Bile duct (tissue), 1 donor: ENCODE data around the genes IL19 and FCMR.

DNA sequence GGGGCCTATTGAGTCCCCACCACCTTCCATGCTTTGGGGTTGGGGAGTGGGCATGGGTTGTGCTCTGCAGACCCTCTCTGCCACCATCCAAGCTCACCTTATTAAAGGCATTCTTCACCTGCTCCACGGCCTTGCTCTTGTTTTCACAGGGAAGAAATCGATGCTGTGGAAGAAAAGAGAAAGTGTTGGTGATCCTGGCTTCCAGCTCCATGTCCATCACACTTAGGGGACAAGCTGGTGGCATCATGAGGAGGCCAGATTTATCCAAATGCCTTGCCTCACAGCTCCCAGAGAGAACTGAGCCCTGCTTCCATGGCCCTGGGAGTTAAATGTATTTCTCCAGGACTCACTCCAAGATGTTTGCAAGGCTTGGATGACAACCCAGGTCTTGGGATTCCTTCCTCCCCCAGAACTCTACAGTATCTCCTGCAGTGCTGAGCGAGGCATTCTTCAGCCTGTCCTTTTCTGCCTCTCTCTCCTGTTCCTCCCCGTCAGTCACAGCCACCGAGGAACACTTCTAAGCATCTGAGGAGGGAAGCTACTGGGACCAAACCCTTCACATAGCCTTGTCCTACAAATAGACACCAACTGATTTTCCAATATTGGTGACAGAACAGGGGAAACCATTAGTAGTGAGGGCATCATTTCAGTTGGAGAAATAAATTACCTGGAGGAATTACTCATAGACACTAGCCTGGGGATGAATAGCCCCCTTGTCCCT is 681 bp upstream of the IL19 start:
- PRO-cap: no peak

DNA sequence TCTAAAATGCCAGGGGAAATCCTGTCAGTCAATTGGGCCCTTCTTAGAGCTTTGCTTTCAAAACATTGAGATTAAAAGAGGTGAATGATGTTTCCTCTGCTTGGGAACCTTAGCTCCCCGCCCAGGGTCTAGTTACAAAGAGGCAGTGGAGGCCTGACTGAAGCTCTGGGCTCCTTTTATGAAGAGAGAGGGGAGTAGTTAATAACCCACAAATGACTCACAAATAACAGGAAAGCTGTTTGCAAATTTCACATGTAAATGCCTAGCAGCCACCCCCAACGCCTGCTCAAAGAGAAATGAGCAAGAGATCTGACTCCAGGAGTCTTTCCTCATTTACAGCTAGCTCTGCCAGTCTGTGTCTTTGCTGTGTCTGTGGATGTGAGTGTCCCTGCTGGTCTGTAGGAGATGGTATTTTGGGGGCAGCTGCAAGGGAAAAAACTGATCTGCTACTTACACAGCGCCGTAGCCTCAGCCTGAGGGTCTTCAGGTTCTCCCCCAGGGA is at the start of gene IL19:
Gene IL19, plus strand, starts transcription at position 321 of the 502 bp plus-strand sequence.
- PRO-cap: no peak

DNA sequence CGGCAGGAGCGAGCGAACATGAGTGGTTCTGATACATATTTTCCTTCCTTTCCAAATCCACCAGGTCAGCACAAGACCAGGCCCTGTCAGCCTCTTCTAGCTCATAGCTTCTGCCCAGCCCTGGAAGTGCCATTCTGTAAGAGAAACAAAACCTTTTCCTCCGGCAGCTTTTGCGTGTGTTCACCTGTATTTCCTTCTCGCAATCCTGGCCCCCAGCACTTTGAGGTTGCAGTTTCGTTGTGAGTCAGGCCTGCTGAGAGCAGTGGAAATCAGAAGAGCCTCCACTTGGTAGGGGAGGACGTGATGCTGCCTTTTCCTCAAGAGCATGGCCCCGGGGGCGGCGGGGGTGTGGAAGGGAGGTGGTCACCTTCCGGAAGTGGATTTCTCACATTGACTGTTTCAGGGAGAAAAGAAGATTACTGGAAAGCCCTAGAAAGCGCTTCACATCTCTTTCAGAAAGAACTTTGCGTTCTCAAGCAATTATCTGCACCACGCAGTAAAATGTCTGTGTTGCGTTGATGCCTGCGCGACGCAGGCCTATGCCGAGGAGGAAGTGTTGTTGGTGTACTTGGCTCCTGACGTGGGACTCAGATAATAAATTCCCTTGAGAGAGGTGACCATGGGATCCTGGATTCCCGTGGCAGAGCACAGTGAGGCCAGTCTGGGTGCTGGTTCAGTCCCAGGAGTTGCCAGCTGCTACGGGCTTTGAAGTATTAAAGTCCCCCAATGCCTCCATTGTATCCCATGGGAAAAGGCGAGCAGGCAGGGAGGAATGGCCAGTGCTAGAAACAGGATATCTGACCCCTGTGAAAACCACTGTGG is 12.2 kb upstream of the IL10 start:
- PRO-cap: no peak

DNA sequence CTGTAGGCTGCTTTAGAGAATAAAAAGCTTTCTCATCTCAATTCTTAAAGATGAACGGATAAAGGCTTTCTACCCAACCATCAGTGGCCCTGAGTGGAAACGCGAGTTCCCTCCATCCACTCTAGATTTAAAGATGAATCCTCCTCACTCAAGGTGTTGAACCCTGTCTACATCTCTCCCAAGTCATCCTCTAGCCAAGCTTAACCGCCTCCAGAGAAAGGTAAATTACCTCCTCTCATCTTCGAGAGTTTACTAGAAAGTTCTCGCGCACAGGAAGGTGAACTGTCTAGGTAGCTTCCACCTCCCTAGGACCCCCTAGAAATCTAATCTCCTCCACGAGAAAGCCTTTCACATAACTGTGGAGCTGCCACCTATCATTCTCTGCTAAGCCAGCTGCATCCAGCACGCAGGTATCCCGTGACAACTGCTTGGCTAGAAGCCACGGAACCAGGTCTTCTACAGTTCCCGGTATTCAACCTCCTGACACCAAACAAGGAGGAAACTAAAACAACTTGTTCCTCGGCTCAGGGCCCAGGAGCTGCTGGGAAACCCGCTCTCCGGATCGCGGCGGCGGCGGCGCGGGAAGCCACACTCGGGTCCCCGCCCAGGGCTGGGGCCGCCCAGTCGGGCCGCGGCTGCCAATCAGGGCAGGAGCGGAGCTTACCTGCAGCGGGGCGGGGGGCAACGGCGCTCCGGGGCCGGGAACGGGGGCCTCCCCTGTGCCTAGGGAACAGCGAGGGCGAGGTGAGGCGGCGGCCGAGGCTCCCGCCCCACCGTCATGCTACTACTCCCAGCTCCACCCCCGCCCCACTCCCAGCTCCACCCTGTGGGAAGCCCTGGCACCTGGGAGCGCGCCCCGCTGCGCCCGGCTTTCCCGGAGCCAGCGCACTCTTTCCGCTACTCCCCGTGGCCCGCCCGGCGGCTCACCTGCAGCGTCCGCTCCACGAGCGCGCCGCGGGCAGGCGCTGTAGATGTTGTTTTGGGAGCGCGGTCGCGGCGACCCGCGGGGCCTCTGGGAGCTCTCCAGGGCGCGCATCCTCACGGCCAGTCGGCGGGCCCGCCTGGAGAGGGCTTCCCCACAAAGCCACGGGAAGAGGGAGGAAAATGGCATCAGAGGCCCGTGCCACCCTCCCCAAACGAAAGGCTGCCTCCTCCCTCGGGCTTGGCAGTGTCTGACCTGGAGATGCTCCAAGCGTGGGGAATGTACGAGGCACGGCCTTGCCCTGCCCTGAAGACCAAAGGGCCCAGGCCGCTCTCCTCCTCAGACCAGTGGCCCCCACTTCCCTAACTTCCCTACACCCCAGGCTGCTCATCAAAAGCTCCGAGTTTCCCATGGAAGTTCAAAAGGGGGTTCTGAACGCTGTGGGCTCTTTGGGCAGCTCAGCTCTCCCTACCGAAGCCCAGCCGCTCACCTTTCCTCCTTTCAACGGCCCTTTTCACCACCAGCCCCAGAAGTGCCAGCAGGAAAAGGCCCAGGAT is 12.1 kb downstream of the IL24 start:
- PRO-cap: bidirectional peak, plus-strand start at position 562 of the sequence, minus-strand start at position 489 of the sequence; bidirectional peak, plus-strand start at position 842 of the sequence, minus-strand start at position 780 of the sequence

DNA sequence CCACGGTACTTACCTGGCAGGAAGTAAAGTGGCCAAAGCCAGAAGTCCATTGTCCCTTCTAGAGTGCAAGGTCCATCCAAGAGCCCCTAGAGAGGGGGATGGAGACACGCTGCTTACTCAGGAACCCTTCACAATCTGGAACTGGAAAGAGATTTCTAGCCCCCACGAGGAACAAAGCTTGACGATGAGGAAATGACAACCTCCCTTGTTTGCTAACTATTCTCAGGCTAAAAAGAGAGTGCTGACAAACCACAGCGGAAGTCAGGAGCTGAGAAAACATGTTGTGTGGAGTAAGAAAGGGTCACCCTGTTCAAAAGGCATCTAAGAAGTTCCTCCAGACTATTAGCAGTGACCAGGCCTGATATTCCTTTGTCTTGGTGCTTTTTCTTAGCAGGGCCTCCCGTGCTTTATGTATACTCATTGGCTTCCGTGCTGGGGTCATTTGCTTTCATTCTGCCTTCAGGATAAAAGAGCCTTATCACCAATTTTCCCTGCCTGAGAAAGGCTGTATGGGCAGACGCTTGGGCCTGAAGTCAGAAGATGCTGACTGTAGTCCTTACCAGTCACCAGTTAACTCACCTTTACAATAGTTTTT is at the start of gene FCMR:
Gene FCMR, minus strand, starts transcription at position 137 of the 595 bp plus-strand sequence.
- PRO-cap: bidirectional peak, plus-strand start at position 328 of the sequence, minus-strand start at position 137 of the sequence

DNA sequence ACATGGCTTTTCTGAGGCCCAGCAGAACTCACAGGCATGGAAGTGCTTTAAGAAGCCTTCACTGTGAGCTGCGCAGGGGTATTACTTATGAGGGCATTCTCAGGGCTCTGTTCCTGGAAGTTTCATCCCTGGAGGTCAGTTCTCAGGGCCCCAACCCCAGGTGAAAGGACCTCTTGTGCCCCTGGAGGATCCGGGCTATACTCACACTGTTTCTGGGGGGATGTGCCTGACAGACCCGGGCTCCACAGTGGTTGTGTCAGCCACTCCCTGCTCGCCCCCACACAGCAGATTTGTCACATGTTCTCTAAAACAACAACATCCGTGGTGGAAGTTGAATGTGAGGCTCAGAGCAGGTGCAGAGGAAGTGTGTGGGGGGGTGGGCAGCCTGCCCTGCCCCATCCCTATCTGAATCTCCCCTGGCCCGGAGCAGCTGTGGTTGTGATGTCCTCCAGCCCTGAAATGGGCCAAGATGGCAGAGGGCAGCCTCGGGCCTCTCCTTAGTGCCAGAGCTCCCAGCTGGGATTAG is 1.3 kb upstream of the FCMR start:
- PRO-cap: bidirectional peak, plus-strand start at position 404 of the sequence, minus-strand start at position 208 of the sequence

GRCh38 chr1:206941714-206942643 is 4.3 kb downstream of the PIGR start:
- PRO-cap: unidirectional peak, minus-strand start at chr1:206942014

DNA sequence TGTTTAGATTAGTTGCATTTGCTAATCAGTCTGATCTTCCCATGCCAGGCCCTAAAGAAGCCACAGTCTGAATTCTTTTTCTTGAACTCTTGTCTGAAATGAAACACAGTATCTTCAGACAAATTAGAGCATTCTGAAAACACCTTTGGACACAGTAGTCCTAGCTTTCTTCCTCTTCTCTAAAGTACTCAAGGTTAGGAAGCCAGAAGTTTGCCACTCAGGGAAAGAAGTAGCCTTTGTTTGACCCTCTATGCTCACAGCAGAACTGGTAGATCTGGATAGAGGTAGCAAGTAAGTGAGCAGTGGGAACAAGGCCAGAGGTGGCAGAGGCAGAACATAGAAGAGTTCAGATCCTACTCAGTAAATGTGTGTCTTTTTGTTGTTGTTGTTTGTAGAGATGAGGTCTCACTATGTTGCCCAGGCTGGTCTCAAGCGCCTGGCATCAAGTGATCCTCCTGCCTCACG is 7.3 kb upstream of the PIGR start:
- PRO-cap: no peak

- PRO-cap: unidirectional peak, minus-strand start at chr1:206969080; unidirectional peak, minus-strand start at chr1:206969264
Observed at GRCh38 chr1:206968796-206969516, 1.3 kb downstream of the FCAMR start.

DNA sequence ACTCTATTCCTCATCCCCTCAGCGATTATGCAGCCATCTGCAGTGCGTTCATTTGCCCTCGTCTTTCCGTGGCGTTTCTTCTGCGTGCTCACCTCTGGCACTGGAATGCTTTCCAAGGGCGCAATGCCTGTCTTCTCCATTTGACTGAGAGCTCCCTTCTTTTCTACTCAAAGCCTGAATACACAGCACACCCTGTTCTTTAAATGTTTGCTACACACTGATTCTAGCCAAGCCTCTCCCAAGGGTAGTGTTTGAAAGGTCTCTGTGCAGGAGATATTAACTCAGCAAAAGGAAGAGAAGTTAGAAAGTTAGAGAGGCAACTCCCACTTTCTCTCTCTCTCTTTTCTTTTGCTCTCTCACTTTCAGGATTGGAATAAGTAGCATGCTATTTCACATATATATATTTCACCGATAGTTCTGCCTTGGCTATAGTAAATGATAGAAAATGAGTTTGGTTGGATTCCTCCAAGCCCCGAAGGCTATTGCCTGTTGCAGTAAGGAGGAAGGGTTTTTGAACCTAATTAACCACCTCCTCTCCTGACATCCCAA is 22.5 kb downstream of the C1orf116 start:
- PRO-cap: no peak

DNA sequence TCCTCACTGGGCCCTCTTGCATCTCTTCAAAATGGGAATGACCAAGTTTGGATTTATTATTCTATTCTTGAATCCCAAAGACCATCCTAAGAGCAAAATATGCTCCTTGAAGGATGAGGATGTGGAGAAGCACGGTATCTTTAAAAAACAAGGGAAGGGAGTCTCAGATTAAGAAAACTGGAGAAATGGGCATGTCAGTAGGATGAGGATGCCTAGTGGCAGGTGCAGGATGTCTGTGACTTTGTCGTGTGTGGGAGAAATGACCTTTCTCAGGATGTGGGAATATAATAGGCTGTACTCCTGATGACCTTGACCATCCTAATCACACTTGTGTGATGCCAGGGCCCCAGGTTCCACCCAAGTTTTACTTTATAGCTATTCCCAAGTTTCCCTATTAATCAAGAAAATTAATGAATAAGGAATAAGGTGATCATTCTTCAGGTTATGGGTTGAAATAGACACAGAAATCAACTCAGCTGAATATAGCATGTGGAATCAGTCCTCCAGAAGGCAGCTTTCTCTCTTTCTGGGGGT is 12.9 kb downstream of the C1orf116 start:
- PRO-cap: no peak

DNA sequence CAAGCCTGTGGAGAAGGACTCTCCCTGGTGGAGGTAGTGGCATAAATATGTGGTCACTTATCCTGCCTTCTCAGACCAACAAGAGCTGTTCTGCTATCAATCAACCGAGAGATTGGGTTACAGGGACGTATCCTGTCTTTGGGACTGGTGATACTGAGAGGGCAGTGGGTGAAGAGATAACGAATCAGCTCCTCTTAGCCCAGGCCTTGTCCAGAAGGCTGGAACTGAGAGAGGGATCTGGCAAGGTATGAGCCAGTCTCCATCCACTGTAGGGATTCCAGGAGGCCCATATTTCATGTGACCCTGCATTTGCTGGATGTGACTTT is 11.4 kb downstream of the C1orf116 start:
- PRO-cap: no peak

DNA sequence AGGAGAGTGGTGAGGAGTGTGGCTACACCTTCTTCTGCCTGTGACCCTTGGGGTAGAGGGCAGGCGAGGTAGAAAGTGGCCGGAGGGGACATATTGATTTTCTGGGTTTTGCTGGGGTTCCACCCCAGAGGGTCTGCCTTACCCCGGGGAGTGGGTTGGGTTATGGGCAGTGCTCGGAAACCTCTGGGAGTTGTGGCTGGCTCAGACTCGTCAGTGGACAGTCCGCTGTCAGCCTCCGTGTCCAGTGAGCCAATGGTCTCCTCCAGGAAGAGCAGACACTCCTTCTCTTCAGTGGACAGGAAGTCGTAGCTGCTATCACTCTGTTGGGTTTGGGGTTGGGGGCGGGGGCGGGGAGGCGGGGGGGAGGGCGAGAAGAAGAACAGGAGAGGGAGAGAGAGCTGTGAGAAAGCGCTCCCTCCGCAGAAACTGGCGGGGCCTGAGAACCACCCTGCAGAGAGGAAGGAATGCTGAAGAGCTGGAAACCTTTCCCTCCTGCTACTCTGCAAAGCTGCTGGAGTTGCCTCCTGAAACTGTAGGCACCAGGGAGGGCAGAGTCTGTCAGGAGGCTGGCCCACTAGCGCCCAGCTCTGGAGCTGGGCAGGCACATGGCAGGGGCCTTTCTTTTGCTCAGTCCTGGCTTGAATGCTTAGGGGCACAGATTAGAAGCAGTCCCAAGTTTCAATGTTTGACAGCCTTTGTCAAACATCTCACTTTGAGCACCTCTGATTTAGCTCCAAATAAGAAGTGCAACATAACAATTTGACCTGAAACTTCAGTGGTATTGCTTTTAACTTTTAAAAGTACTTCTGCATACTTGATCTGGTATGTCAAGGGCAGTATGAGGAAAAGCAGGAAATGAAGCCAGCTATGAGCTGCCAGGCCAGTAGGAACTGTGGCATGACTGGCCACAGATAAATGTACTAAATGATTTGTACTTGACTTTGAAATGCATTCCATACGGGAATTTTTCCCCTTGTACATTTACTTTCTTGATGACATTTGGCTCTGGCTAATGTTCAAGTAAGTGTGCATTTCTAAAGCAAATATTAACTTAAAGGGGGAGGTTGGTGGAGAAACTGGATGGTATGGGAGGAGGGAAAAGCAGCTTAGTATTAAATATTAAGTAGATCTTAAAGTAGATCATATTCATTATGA is 7.4 kb downstream of the C1orf116 start:
- PRO-cap: no peak

- PRO-cap: bidirectional peak, plus-strand start at chr1:207027494, minus-strand start at chr1:207027318
Observed at GRCh38 chr1:207027075-207028124, 5.2 kb downstream of the C1orf116 start.

- PRO-cap: no peak
Observed at GRCh38 chr1:207034970-207035352, 2.4 kb upstream of the C1orf116 start.

GRCh38 chr1:207077769-207078166 is 10.9 kb upstream of the C4BPB start:
- PRO-cap: no peak

GRCh38 chr1:207081158-207081604 is 7.5 kb upstream of the C4BPB start:
- PRO-cap: no peak

GRCh38 chr1:207240279-207240765 is 81.2 kb upstream of the CD55 start:
- PRO-cap: no peak

- PRO-cap: no peak
Observed at GRCh38 chr1:207316025-207316557, 5.4 kb upstream of the CD55 start.

- PRO-cap: no peak
Observed at GRCh38 chr1:207333148-207334071, 11.9 kb downstream of the CD55 start.